Ureter (tissue), 1 donor: ENCODE measurements around a stretch of chr14.

DNA sequence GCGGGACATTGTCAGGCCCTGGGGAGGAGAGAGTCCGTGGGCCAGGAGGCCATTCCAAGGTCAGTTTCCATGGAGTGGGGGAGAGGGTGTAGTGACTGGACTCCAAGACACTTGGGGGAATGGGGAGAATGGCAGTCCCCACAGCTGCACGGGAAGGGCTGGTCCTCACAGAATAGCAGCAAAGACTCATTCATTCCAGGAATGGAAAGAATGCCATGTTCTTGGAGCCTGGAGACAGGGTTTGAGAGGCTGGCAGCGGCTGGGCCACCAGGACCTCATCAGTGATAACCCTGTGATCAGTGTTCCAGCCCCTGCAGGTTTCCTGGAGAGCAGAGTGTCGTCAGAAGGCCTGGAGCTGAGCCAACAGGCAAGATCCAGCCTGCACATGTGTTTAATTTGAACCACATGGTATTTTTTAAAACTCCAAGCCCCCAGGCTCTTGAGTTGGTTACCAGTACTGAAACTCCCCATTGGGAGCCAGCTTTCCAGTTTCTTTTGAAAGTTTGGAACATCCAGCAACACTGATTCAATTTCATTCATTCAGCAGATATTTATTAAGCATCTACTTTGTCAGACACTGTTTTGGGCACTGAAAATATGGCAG is 11.3 kb downstream of the BDKRB1 start:
- PRO-cap = no peak

DNA sequence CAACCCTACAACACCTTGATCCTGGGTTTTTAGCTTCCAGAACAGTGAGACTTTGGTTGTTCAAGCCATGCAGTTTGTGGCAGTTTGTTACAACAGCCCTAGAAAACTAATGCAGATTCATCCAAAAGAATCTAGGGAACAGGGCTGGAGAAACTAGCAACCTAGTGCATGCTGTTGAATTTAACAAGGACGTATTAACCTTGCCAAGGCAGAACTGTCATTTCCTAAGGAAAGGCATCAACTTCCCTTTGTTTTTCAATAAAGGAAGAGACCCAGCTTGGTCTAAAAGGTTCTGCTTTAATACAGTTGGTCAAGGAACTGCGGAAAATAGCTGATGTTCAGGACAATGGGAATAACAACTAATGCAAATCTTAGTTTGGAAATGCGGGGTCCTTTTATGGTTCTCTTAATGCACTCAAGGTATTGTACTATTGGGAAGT is 11.5 kb downstream of the AK7 start:
- PRO-cap = no peak

DNA sequence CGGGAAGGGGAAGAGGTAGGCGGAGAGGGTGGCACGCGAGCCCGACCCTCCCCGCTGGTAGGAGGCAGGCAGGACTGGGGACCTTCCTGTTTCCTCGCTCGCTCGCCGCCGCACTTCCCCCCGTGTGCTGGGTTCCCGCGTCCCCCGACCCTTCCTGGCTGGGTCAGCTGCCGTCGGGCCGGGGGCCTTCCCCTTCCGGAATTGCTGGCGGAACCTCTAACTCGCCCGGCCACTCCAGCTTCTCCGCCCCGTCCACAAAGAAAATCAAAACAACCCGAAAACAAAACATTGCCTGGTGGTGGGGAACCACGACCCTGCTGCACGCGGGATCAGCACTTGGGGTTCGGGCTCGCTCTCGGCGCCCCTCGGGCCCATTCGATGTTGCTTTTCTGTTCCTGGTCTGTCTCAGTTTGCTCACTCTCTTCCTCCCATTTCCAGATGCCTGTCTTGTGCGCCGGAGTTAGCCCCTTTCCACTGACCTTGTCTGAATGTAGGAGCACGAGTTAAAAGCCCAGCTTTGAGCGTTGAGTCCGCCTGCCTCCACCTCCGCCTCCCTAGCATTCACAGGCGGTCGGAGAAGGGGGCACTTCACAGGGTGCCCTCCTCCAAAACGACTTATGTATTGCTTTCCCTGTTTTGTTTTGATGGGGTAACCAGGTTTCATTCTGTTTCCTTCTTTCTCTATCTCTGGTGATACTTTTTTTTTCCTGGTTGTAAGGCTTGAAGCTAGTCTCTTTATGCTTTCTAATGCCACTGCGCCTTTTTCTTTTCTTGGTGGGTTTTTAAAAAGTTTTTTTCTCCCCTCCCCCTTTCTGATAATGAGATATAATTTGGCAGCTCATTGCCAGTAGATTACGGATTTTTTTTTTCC is 710 bp downstream of the PAPOLA start:
- PRO-cap = unidirectional peak, minus-strand start at position 121 of the sequence

DNA sequence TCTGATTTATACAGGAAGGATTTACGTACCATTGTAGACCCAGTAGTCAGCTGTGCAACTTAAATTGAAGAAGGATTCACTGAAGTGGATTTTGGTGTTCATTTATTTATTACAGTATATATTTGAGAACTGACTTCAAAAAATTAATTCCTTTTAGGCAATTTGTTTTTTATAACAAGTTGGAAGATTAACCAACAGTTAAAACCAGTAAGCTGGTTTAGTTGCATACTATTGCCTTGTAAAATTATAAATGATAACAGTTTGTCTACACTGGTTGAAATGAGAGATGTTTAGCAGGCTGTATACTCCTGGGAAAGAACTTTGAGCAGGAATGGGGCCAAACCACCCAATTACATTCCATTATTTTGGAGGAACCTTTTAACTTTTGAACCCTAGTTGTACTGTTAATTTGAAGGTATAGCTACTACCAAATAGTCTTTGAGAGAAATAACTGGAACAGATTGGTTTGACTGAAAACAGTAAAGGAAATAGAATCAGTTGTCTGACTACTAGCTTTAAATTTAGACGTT is 33.9 kb downstream of the PAPOLA start:
- PRO-cap = no peak

DNA sequence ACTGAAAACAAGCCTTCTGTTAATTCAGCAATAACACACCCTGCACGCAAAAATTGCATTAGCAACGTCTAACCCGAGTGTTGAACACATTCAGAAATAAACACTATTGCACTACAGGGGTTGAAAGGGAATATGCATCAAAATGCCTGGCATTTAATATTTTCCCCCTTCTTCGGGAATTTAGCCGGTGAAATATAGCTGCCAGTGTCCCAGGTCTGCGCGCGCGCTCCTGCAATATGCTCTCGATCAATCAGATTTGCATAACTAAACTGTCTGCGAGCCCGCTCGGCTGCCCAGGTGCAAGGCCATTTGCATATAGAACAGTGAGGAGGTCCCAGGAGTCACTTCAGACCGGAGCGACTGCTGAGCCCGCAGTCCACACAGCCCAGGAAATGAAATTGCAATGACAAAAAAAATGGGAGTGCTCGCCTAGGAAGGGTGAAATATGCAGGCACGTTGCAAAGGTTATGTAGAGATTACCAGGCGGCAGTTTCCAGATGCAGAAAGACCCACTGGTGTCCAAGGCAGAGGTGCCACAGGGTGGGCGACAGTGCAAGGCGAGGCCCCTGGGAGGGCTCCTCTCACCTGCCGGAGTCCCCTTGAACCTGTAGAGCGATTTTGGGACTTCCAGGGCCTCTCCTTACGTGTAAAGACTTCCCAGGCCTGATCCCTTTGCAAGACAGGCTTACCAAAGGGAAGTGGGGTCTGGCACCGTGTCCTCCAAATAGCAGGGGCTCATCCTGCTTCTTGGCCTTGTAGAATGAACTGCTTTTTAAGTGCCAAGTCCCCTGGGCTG is 228.6 kb downstream of the VRK1 start:
- PRO-cap = no peak

DNA sequence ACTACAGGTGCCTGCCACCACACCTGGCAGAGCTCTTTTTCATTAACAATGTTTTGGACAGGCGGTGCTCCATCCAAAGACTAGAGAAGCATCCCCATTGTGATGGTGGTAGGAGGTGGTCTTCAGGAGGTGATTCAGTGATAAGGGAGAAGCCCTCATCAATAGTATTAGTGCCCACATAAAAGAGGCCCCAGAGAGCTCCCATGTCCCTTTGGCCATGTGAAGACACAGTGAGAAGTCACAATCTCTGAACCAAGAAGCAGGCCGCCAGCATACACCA is 920.4 kb downstream of the BCL11B start:
- PRO-cap = no peak

DNA sequence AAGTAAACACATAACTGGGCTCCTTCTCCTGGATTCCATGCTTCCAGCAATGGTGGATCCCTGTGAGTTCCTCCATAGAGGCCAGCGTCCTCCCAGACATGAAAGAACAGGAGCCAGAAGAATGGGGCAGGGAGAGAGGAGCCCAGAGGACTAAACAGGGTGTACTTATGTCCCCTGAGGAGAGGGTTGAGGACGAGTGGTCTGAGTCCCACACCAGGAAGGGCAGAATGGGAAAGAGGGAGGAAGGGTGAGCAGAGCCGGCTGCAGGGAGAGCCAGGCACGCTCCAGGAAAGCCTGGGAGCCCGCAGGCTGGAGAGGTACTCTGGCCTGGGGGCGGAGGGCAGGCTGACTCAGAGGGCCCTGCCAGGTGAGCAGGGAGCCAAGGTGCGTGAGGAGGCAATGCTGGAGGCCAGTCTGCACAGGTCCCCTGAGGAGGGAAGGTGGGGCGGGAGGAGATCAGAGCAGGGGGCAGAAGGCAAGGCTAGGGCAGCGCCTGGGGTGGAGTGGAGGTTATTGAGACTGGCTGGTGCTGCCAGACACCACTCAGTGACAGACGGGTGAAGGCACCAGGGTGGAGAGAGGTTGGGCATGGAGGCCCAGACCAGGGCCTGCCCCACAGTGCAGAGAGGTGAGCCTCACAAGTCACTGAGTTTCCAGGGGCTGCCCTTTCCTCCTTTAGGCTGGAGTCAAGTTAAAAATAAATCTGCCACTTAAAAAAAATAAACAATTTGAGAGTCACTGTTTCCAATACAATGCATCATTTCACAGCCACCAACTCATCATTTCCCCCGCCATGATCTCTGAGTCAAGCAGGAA is 385.0 kb downstream of the BCL11B start:
- PRO-cap = no peak

GRCh38 chr14:98957001-98958011 is 314.7 kb downstream of the BCL11B start:
- PRO-cap = no peak

GRCh38 chr14:99186831-99187469 is 85.0 kb downstream of the BCL11B start:
- PRO-cap = no peak

DNA sequence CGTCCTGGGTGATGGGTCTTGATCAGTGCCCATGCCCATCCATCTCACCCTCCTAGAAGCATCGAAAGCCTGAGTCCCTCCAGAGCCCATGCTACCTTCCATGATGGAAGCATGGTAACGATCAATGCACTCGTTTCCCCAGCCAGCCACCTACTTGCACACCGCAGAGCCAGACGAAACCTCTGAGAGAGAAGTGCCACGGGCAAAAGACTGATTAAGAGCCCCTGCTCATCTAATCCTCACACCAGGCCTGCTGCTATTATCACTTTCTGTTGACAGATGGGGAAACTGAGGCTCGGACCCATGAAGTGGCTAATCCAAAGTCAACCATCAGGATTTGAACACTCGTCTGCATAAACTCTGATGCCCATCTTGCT is 15.9 kb downstream of the BCL11B start:
- PRO-cap = no peak

DNA sequence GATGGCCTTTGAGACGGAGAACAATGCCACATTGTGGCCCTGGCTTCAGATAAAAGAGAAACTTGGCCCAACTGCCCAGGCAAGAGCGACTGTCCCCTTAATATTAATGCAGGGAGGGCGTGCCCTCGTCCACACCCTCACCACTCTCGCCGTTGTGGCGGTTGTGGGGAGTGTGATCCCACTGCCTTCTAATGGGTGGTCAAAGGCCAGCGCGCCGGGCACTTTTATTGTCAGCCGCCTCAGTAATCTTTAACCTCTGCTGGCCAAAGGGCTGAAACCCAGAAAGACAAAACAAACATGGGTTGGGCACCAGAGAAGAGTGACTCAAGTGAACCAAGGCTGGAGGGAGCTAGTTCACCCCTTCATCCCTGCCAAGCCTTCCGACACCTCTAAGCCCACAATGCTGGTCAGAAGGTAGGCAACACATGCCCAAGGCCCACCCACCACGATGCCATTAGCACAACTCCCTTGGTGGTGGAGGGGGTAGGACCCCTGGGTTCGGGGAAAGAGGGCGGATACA is 44.4 kb upstream of the BCL11B start:
- PRO-cap = no peak

- PRO-cap = no peak
Measured at GRCh38 chr14:99436120-99436900, 44.3 kb downstream of the SETD3 start.

DNA sequence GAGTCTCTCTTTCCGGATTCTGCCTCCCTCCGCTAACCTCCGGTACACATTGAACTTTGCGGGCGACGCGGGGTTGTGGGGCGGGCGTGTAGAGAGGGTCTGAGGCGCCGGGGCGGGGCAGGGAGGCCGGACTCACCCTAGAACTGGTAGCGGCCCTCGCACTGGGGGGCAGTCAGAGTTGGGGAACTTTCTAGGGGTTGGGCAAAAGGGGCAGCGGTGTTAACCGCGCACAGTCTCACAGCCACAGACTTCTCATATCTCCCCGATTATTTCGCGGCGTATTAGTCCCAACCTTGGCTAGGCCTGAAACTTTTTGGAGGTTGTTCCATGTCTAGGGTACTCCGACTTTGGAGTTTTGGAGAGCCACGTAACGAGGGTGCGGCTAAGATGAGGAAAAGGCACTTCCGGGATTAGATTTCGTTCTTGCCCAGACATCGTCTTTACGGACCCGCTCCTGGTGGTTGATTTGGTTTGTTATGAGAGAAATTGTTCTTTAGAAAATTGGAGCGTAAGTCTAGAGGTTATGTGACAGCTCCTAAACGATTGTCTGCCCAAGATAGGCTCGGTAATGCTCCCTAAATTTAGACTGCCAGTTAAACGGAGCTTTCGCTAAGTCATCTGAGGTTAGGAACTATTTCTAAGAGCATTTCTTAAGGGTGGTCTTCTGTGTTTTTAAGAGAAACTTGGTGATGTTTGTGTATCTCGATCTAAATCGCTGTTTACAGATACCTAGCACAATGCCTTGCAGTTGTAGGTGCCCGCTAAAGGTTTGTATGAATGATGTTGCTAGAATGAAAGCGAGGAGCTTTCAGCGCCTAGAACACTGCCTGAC is 580 bp downstream of the CCNK start:
- PRO-cap = no peak

- PRO-cap = no peak
Measured at GRCh38 chr14:99506519-99506802, 25.3 kb downstream of the CCNK start.

GRCh38 chr14:99561694-99562467 is 42.1 kb downstream of the CCDC85C start:
- PRO-cap = no peak

- PRO-cap = no peak
Measured at GRCh38 chr14:99576954-99577501, 27.0 kb downstream of the CCDC85C start.

DNA sequence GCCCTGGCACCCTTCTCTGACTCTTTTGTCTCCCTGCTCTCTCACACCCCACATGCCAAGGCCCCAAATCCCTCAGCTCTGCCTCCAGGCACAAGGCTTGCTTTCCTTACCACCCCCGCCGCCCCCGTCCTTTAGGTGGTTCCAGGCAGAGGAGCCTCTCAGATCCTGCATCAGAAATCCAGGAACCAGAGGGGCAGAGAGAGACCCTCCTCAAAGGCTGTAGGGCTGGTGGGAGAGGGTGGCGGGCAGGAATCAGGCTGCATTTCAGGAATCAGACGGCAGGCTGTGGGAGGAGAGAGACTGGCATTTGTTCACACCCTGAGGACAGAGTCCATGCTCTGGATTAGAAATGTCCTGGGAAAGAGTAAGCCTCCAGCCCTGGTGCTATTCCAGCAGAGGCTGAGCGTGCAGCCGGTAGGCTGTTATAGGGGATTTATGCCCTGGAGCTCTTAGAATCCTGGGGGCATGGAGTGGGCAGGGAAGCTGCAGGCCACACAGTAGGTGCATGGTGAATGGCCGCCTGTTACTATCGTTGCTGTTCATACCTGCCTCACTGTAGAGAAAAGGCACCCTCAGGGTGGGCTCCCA is 12.3 kb upstream of the CYP46A1 start:
- PRO-cap = no peak

DNA sequence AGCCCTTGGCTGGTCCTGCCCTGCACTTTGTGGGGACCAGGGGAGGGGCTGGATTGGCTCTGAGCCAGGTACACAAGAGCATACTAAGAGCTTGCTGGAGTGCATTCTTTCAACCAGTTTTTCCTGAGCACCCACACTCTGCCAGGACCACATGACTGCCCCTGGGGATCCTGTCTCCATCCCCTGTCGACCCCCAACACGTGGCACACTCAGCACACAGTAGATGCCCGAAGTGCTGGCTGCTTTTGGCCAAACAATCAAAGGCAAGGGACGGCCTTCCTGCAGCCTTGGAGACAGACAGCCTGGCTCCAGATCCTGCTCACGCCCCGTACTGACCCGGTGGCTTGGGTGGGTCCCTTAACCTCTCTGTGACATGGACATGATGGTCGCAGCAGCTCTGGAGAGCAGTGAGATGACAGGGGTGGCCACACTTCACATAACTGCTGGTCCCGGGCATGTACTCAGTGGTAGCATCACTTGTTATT is 52.9 kb downstream of the CYP46A1 start:
- PRO-cap = no peak

DNA sequence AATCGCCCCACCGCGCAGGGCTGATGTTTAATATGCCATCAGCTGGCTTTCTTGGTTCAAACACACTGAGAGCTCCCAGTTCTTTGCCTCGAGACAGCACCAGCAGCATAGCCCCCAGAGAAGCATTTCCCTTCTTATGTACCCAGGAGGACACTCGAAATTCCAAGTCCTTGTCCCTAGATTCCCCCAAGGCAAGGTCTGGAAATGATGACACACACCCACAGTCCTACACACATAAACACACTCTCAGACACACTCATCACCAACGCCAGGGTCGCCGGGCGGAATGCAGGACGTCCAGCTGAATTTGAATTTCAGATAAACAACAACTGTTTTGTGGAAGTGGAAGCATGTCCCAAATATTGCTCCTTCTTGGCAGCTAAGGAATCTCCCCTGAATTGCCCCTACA is 41.1 kb upstream of the EML1 start:
- PRO-cap = no peak

GRCh38 chr14:99792630-99792939 is 628 bp upstream of the EML1 start:
- PRO-cap = no peak